Cardiac ventricle fibroblast (primary cell): ENCODE measurements around the genes MTF1 and FHL3.

- RAMPAGE, long total RNA: no peak
Observed at GRCh38 chr1:37479558-37479912, 5.2 kb downstream of the ZC3H12A start.

DNA sequence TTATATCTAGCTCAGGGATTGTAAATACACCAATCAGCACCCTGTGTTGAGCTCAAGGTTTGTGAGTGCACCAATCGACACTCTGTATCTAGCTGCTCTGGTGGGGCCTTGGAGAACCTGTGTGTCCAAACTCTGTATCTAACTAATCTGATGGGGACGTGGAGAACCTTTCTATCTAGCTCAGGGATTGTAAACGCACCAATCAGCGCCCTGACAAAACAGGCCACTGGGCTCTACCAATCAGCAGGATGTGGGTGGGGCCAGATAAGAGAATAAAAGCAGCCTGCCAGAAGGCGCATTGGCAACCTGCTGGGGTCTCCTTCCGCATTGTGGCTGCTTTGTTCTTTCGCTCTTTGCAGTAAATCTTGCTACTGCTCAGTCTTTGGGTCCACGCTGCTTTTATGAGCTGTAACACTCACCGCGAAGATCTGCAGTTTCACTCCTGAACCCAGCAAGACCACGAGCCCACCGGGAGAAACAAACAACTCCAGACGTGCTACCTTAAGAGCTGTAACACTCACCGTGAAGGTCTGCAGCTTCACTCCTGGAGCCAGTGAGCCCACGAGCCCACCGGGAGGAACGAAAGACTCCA lies 4.3 kb upstream of the MEAF6 start:
- RAMPAGE, long total RNA: no peak

GRCh38 chr1:37606546-37606878 lies 10.8 kb upstream of the GNL2 start:
- RAMPAGE, long total RNA: no peak

- RAMPAGE, long total RNA: no peak
Observed at GRCh38 chr1:37858933-37859337, 457 bp downstream of the MTF1 start.

DNA sequence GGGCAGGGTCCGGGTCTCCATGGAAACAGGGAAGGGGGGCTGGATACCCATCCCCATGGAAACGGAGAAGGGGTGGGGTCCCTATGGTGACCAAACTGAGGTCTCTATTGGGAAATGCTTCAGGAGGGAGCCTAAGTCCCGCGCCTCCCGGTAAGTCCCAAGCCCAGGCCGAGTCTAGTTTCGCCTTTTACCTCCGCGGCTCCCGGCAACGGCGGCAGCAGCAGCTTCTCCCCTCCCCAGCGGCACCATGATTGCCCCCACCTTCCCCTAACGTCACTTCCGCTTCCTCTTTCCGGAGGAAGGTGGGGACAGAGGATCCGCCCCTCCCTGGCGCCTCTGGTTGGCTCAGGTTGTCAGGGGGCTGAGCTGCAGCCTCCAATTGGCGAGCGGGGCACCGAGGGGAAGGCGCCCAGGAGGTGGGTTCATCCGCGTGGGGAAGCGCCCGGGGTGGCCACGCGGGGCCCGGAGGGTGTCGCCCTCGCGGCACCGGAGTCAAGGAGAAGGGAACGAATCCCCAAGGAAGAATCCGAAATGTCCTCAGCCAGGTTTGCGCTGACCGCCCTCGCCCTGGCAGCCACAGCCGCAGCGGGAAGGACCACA lies at the start of gene MTF1:
Gene MTF1, minus strand, starts transcription at position 253 of the 600 bp plus-strand sequence.
- RAMPAGE, long total RNA: start-site peak on the minus strand centred at position 262 of the sequence, 27 bp wide, 74 and 11 reads in 2 replicates

DNA sequence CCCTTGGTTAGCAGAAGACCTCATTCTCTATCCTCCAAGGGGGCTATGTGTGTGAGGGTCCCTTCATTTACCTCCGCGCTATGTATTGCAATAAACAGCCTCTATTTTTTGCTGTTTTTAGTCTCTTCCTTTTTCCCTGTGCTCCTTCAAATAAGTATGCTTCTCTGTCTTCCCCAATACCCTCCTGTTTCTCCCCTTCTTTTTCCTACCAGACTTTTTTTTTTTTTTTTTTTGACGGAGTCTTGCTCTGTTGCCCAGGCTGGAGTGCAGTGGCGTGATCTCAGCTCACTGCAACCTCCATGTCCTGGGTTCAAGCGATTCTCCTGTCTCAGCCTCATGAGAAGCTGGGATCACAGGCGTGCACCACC lies 4.1 kb downstream of the SF3A3 start:
- RAMPAGE, long total RNA: no peak

DNA sequence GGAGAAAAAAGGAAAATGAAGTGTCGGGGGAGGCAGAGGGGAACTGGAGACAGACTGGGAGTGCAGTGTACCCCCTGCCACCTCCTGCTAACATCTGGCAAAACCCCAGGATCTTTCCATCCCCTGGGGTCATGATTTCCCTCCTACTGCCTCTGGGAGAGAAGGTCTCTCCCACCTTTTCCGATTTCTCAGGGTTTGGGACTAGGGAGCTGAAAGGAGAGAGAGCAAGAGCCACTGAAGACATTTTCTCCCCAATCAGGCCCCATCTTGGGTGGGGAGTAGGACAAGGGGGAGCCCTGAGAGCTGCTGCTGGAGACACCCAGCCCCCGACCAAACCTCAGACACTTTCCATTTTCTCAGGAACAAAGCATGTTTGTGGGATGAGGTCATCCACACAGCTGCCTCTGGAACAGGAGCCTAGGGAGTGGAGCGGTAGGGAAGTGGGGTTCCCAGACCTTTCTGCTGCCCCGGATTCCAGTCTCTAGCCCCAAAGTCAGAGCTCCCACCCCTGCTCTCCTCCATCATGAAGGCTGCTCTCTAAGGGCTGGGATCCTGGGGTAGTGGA lies 5.0 kb downstream of the FHL3 start:
- RAMPAGE, long total RNA: no peak

GRCh38 chr1:38005230-38006042 lies at the start of gene FHL3:
Gene FHL3, minus strand, starts transcription at chr1:38005514.
- RAMPAGE, long total RNA: no peak

GRCh38 chr1:38021971-38022383 lies 9.4 kb downstream of the UTP11 start:
- RAMPAGE, long total RNA: no peak

GRCh38 chr1:38026911-38027436 lies 14.4 kb downstream of the UTP11 start:
- RAMPAGE, long total RNA: no peak

DNA sequence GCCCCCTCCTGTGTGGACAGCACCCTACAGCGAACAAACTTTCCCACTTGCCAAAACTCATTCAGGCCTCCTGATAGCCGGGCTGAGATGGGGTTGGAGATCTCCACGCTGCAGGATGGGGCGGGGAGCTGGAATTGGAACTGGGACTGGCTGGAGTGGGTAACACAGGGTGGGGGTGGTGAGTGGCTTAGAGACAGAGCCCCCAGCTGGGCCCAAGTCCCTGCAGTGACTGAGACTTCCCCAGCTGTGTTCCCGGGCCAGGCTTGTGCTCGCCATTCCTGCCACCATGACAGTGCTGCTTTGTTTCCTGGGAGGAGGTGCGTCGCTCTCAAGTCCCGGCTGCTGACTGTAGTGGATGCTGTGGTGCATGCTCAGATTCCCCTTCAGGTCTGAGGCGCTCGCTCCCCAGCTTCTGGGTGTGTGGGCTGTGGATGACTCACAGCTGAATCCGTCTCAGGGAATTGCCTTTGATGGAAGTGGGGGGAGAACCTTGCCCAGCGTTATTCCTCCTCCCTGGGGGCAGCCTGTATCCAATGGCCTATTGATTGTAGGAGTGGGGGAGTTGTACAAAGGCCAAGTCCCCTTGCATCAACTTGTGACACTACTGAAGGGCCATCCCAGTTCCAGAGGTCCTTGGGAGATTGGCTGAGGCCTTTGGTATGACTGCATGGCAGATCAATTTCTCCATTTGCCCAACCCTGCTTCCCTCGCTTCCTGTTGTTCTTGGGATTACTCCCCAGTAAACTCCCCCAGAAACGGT lies 17.6 kb upstream of the POU3F1 start:
- RAMPAGE, long total RNA: no peak

- RAMPAGE, long total RNA: no peak
Observed at GRCh38 chr1:38427231-38428128, 380.9 kb upstream of the POU3F1 start.

GRCh38 chr1:38482250-38482790 lies 377.3 kb downstream of the RRAGC start:
- RAMPAGE, long total RNA: no peak

- RAMPAGE, long total RNA: no peak
Observed at GRCh38 chr1:38498677-38499103, 360.9 kb downstream of the RRAGC start.

DNA sequence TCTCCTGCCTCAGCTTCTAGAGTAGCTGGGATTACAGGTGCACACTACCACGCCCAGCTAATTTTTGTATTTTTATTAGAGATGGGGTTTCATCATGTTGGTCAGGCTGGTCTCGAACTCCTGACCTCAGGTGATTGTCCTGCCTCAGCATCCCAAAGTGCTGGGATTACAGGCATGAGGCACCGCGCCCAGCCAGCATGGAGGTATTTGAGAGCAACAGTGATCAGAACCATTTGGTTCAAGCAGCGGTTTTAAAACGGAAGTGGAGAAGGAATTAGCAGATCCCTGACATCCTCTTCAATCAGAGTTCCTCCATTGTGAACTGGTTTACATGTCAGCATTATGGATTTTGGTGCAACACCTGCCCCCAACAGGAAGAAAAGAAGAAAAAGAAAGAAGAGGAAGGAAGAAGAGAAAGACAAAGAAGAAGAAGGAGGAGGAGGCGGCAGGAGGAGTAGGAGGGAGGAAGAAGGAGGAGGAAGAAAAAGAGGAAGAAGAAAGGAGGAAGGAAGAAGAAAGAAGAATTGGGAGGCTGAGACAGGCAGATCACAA lies 17.2 kb downstream of the NDUFS5 start:
- RAMPAGE, long total RNA: no peak

DNA sequence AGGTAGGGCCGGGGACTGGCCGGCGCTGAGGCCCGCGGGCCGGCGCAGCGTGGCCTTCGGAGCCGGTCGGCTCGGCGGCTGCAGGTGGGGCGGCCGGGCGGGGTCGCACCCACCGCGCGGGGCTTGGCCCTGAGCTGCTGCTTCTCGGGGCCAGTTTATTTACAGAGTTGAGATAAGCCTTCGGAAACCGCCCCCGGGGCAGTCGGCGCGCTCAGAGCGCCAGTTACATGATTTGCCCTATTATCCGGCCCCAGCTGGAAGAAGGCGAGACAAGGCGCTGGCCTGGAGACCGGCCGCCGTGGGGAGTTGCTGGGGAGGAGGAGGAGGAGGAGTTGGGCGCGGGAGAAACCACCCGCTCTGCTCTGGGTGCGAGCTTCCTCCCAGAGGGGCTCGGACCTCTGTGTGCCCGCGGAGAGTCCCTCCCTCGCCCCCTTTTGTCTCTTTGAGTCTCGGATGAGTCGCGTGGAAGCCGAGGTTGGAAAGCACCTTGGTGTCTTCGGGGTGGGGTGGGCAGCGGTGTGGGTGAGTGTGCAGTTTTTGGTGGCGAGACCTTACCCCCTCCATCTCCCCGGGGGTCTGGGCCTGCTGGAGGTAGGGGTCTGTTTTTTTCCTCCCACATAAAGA lies 79.7 kb downstream of the NDUFS5 start:
- RAMPAGE, long total RNA: no peak

- RAMPAGE, long total RNA: no peak
Observed at GRCh38 chr1:39167668-39168296, 36.7 kb upstream of the MACF1 start.

DNA sequence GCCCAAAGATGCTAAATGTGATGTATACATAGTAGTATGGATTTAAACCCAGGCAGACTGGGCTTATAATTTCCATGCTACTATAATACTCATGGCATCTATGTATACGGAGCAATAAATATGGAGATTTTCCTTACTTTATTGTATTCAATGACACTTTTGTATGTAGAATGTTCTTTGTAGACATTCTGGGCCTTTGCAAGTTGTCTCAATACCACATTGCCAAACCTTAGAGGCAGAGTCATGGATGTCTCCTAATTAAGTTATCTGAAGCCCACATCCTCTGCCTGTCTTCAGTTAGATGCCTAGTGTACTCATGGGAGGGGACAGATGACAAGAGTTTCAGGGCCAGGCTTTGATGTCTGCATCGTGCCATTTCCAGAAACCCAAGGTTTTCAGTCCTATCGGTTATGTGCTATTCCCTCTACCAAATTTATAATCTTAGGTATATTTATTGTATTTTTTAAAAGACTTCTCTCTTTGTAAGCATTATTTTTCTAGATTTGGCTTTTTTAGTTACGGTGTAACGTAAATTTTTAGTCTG lies 8.3 kb upstream of the MACF1 start:
- RAMPAGE, long total RNA: no peak

DNA sequence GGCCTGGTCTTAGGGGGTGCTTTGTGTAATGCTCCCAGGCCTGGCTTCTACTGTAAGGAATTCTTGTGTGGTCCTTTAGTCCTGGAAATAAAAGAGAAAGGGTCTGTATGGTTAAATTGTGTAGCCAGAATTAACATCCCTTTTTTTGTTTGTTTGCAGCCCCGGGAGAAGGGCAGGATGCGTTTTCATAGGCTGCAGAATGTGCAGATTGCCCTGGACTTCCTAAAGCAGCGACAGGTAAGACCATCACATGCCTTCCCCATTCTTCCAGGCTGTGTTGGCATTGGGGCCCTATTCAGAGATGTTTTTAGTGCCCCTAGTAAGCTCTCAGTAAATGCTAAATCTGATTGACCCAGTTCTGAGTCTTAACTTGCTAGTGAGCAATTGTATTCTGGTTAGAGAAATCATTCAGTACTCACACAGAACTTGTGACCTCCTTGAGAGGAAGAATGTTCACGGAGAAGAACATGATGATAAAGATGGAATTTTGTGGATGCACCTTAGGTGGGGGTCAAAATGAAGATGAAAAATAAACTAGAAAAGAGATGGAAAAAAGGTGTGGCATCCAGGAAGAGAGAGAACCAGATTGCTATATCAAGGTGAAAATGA lies 49.7 kb downstream of the MACF1 start:
- RAMPAGE, long total RNA: no peak

- RAMPAGE, long total RNA: no peak
Observed at GRCh38 chr1:39268007-39268717, 63.7 kb downstream of the MACF1 start.